ENCODE measurements around a stretch of chr1.

- PRO-cap: no peak
These were observed 21.6 kb downstream of the CEP85 start for GRCh38 chr1:26255613-26255941.

GRCh38 chr1:26284315-26285408 lies 4.8 kb downstream of the SH3BGRL3 start:
- PRO-cap: bidirectional peak, plus-strand start at chr1:26285002, minus-strand start at chr1:26284890

GRCh38 chr1:26302724-26303458 lies 3.5 kb downstream of the UBXN11 start:
- PRO-cap: no peak

GRCh38 chr1:26335900-26337035 lies 17.7 kb downstream of the CRYBG2 start:
- PRO-cap: unidirectional peak, minus-strand start at chr1:26336431

DNA sequence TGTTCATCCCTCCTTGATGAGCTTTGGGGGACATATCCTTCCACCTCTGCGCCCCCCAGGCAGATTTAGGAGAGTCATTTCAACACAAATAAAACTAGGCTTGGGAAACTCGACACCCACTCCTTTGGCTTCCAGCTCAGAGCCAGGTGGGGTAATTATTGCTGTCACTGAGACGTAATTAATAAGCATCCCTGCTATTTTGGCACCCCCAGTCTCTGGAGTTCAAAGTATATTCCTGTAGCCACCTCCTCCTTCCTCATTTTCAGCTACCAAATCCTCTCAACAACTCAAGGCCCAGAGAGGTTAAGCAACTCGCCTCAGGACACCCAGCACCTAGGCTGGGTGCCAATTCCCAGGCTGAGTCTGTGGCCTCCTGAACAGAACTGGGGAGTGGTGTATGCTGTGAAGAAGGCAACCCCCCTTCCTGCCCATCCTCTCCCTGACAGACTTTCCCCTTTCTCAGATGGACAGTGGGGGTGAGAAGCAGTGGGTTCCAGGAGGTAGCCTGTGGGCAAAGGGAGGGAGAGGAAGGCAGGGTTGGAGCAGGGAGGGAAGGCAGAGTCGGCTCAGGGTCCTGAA lies 482 bp downstream of the CRYBG2 start:
- PRO-cap: no peak

- PRO-cap: unidirectional peak, plus-strand start at chr1:26543120
These were observed 13.5 kb downstream of the RPS6KA1 start for GRCh38 chr1:26542742-26543696.

- PRO-cap: no peak
These were observed 25.4 kb downstream of the RPS6KA1 start for GRCh38 chr1:26554897-26555453.

GRCh38 chr1:26766014-26766706 lies 21.6 kb upstream of the PIGV start:
- PRO-cap: no peak

DNA sequence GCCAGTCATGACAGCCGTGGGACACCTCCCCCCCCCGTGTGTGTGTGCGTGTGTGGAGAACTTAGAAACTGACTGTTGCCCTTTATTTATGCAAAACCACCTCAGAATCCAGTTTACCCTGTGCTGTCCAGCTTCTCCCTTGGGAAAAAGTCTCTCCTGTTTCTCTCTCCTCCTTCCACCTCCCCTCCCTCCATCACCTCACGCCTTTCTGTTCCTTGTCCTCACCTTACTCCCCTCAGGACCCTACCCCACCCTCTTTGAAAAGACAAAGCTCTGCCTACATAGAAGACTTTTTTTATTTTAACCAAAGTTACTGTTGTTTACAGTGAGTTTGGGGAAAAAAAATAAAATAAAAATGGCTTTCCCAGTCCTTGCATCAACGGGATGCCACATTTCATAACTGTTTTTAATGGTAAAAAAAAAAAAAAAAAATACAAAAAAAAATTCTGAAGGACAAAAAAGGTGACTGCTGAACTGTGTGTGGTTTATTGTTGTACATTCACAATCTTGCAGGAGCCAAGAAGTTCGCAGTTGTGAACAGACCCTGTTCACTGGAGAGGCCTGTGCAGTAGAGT lies 6.9 kb upstream of the PIGV start:
- PRO-cap: bidirectional peak, plus-strand start at position 111 of the sequence, minus-strand start outside the sequence

DNA sequence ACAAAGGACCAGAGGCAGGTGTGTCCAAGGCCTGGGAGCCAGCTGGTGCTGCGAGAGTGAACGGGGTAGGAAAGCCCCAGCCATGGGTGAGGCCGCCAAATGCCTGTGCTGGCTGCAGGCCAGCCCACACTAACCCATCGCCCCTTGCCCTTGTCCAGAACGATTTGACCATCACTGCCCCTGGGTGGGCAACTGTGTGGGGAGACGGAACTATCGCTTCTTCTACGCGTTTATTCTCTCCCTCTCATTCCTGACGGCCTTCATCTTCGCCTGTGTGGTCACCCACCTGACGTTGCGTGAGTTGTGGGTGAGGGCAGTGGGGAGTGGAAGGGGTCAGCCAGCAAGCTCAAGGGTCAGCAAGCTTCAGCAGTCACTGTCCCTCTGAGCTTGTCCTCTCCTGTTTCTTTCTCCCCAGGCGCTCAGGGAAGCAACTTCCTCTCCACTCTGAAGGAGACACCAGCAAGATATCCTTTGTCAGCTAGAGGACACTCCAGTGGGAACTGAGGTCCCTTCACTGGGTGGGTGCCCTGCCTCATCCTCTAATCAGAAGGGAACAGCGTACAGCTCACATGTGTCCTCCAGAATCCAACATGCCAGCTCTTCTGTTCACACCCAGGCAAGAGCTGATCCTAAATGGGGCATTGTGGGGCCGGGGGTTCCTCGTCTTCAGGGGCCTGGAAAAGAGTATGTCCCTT lies 12.7 kb upstream of the SFN start:
- PRO-cap: no peak

- PRO-cap: no peak
These were observed 657 bp downstream of the TRNP1 start for GRCh38 chr1:26994029-26994668.

GRCh38 chr1:27009481-27010110 lies 3.1 kb downstream of the TENT5B start:
- PRO-cap: no peak

DNA sequence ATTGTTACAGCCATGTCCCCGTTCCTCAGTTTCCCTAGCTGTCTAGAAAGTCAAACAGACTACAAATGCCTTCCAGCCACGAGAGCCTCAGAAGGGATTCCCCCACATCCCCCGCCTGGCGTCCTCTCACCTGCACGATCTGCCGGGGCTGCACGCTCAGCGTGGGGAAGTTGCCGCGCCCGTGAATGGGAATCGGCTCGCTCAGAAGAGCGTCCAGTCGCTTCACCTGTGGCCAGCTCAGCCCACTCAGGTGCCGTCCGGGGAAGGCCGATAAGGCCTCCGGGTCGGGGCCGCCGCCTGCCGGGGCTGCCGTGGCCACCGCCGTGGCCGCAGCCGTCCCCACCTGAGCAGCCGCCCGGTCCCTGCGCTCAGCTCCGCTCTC lies 382 bp downstream of the TENT5B start:
- PRO-cap: no peak

GRCh38 chr1:27322805-27323209 lies 844 bp downstream of the TMEM222 start:
- PRO-cap: no peak

GRCh38 chr1:27366390-27366761 lies 385 bp downstream of the MAP3K6 start:
- PRO-cap: no peak

DNA sequence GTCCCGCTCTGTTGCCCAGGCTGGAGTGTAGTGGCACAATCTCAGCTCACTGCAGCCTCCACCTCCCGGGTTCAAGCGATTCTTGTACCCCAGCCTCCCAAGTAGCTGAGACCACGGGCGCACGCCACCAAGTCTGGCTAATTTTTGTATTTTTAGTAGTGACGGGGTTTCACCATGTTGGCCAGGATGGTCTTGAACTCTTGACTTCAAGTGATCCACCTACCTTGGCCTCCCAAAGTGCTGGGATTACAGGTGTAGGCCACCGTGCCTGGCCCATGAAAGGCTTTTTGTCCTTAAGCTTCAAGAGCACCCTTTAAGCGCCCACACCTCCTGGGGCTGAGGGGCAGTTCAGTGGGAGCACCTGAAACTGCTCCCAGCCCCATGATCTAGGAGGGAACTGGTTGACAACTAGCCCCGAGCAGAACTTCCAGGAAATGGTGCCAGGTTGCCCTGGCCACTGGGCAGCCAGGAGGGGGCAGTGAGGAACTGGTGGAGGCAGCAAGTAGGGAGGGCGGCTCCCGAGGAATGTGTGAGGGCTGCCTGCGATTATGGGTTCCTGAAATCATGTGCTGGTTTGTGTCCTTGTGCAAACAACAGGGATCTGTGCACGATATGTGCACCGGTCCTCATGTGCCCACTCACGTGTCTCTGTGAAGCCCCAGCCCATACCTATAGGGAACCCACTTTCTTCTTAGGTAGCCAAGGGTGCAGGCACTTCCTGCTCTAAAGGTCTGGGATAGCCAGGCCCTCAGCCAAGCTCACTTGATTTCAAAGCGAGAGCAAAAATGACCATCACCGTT lies 9.8 kb downstream of the GPR3 start:
- PRO-cap: no peak

DNA sequence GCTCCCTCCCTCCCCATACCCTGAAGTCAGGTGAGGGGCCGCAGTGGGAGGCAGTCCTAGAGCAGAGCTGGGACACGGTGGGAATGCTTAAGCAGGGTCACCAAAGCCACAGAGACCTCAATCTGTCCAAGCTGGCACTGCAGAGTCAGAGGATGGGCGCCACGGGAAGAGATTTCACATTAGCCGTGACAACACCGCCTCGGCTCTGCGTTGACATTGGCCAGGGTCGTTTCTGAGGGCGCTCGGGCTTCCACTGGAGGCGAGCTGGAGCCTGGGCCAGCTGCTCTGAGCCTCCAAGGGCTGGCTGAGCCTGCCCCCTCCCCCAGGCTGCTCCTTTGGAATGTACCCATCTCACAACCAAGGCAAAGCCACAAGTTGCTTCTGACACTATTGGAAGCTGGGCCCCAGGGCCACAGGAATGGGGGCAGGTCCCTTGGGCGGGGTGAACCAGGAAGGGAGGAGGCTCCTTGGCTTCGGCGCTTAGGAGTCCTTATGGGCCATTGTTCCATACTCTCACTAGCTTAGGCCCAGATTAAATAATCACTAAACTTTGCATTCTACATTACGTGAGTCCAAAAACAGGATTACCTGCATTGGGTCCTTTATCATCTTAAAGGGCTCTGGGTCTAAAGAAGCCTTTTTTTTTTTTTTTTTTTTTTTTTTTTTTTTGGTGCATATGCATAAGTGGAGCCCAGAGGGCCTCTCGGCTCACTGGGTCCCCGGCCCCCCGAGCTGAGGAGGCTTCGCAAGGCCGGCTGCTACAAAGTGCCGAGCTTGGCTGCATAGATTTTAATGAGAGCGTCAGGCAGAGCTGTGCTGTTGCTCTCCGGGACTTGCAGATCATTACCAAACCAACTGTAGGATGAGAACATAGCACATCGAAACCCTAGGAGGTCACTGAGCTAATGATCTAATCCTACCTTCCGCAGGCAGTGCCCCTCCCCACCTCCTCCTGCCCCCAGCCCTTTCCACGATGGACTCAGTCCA lies 12.8 kb downstream of the GPR3 start:
- PRO-cap: no peak

GRCh38 chr1:27414536-27415142 lies 22.2 kb downstream of the GPR3 start:
- PRO-cap: unidirectional peak, minus-strand start at chr1:27414800

DNA sequence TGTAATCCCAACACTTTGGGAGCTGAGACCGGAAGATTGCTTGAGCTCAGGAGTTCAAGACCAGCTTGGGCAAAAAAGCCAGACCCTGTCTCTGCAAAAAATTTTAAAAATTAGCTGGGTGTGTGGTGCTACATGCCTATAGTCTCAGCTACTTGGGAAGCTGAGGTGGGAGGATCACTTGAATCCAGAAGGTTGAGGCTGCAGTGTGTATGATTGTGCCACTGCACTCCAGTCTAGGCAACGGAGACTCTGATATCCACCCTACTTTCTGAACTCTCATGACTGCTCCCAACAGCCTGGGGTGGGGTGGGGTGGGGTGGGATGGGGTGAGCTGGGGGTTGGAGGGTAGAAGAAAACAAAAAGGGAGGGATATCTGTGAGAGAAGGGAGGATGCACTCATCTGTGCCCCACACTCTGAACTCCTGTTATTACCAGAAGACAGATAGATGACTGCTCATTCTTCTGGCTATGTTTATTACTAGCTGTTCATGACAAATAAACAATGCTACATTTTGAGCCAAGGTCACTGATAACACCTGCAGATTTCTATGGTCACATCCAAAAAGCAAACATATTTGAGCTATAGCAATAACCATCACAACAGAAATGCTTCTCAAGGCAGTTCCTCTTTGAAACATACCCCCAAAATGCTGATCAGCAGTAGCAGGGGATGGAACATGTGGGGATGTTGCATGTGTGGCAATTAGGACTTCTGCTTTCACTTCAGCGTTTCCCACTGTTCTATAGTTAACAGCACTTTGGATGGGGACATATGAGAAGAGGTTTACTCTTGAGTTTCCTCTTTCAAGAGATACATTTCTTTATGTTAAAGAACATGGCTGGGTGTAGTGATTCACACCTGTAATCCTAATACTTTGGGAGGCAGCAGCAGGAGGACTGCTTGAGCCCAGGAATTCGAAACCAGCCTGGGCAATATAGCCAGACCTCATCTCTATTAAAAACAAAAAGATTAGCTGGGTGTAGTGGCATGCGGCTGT lies 43.2 kb downstream of the GPR3 start:
- PRO-cap: no peak

GRCh38 chr1:27492236-27492815 lies 2.4 kb upstream of the WASF2 start:
- PRO-cap: no peak

Data from left lobe of liver (tissue), 1 donor.